Mononuclear cell (primary cell): ENCODE measurements around a stretch of chr18.

DNA sequence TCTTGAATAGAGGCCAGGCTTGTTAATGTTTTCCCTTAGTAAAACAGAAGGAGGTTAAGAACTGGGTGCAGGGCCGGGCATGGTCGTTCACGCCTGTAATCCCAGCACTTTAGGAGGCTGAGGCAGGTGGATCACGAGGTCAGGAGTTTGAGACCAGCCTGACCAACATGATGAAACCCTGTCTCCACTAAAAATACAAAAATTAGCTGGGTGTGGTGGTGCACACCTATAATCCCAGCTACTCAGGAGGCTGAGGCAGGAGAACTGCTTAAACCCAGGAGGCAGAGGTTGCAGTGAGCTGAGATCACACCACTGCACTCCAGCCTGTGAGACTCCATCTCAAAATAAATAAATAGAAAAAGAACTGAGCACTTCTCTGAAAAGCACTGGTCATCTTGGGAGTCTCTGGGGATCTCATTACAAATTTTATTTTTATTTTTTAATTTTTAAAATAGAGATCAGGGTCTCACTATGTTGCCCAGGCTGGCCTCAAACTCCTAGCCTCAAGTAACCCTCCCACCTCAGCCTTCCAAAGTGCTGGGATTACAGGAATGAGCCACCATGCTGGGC lies 435 bp upstream of the SERPINB11 start:
- RRBS, result no CpG with 5 or more reads among the region's 4 CpGs

DNA sequence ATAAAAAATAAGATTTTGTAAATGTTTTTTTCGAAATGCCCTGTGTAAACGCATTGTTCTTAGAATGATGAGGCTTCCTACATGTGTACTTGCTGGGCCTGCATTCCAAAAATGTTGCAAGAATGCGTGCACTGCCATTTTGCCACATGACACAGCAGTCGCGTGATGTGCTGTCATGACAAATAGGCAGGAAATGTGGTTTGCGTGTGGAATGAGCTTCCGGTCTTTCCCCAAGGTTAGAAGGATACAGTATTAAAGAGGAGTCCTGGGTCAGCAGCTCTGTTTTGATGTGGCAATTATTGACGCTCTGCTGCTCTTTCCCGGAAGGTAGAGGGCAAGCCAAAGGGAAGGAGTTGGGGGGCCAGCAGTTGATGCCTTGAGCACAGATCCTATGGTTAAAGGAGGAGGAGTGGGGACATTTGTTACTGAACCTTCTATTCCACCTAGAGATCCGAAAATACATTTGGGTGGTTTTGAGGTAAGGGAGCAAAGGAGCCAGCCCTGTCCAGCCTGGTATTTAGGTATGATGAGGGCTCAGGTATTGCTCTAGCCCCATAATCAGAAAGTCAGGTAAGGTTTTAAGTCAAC lies 18.0 kb upstream of the SERPINB2 start:
- RRBS, result 34% methylated on average over 3 of the region's 10 CpGs

- RRBS, result no CpG with 5 or more reads among the region's 5 CpGs
Observed at GRCh38 chr18:64272219-64272755, 302.4 kb downstream of the SERPINB8 start.

DNA sequence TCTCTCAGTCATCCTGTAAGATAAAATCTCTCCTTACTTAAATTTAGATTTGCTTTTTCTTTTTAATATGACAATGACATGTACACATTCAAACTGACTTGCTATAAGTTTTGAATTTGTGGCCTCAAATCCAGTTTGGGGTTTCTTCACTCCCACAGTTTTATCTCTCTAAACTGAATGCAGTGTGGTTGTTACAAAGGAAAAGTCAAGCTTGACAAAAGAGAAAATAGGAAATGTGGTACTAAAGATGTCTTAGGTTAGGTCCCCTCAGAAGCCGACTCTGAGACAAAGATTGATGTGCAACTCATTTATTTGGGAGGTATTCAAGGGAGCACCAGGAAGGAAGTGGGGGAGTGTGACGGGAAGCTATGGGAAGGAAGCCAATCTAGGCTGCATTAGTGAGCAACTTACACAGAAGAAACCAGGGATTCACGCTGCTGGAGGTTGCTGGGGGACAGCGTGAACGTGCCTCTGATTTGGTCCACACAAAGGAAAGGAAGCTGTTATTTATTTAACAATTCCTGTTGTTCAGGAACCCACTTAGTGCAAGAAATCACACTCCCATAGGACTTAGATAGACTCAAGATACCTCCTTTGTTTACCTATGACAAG lies 306.8 kb downstream of the SERPINB8 start:
- RRBS, result no CpG with 5 or more reads among the region's 5 CpGs

- RRBS, result no CpG with 5 or more reads among the region's 7 CpGs
Observed at GRCh38 chr18:66005042-66005535, 254.3 kb downstream of the CDH7 start.

- RRBS, result no CpG with 5 or more reads among the region's 2 CpGs
Observed at GRCh38 chr18:66599351-66599836, 4.5 kb downstream of the CDH19 start.

DNA sequence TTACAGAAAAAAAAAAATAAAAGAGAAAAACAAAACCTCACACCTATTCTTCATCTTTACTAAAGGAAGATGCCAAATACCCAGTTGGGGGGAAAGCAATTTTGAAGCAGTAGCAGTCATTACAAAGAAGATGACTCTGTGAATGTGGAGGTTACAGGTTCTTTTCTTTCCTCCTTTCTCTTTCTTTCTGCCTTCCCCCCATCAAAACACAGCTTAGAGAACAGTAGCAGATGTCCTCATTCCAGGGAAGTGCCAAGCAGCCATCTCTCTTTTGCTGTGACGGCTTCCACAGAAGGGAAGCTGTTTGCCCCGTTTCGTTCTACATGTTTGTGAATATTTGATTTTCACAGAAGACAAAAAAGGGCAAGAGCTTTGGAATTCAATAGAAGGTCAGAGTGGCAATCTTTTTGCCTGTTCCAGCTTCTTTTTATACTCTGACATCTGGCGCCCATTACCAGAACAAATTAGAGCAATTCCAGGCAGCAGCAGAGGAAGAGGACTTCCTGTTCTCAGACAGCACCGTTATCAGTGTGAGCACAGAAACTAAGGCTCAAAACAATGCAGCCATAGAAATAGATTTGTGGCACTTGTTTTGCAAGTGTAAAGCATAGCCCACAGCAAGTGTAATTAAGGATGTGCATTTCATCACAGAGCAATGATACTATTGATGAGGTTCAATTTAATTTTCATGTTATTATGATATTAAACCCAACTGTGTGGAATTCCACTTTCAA lies 79.0 kb upstream of the CDH19 start:
- RRBS, result no CpG with 5 or more reads among the region's 5 CpGs

GRCh38 chr18:69401228-69401409 lies 431 bp downstream of the DOK6 start:
- RRBS, result under 1% methylated on average over 5 of the region's 15 CpGs

DNA sequence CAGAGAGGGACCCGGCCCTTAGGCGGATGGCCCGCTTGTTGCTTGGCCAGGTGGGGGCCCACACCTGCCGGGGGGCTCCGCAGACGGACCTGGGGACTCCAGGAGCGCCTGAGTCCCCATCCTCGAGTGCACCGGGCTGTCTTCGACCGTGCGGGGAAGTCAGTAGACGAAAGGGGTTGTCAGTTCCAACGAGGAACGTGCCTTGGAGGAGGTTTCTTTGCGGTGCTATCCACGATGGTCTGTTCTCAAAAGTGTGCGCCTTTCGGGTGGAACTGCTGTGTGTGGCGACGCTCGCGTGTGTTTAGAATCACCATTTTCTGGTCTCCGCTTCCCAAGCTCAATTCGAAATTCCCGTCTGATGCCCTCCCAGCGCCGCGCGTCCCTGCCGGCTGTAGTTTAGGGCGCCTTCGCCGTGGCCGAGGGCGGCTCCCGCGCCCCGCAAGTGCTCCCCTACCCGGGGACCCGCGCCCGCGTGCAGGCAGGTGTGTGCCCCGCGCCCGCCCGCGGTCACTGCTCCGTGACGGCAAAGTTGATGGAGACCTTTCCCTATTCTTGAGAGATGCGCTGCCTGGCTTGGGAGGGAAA lies 814 bp downstream of the DOK6 start:
- RRBS, result 5% methylated on average over 19 of the region's 52 CpGs

- RRBS, result no CpG with 5 or more reads among the region's 9 CpGs
Observed at GRCh38 chr18:70419864-70420539, 131.2 kb downstream of the SOCS6 start.

- RRBS, result no CpG with 5 or more reads among the region's 10 CpGs
Observed at GRCh38 chr18:70469631-70470396, 181.0 kb downstream of the SOCS6 start.

DNA sequence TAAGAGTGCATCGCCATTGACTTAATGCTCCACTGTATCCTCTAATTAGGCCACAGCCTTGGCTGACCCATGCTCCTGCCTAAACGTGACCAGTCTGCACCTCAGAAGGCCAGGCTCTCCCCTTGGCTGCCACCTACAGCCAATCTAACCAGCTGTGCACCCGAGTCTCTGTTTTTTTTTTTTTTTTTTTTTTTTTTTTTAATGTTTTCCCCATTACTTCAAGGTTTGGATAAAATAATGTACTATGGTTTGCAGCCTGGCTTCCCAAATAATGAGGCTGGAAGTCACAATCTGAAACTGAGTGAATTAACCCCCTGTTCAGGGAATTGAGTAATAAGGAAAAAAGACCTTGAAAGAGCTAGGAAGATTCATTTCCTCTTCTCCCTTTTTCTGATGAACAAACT lies 361.3 kb downstream of the SOCS6 start:
- RRBS, result no CpG with 5 or more reads among the region's 3 CpGs

GRCh38 chr18:70672187-70672440 lies 383.3 kb downstream of the SOCS6 start:
- RRBS, result no CpG with 5 or more reads among the region's 4 CpGs

DNA sequence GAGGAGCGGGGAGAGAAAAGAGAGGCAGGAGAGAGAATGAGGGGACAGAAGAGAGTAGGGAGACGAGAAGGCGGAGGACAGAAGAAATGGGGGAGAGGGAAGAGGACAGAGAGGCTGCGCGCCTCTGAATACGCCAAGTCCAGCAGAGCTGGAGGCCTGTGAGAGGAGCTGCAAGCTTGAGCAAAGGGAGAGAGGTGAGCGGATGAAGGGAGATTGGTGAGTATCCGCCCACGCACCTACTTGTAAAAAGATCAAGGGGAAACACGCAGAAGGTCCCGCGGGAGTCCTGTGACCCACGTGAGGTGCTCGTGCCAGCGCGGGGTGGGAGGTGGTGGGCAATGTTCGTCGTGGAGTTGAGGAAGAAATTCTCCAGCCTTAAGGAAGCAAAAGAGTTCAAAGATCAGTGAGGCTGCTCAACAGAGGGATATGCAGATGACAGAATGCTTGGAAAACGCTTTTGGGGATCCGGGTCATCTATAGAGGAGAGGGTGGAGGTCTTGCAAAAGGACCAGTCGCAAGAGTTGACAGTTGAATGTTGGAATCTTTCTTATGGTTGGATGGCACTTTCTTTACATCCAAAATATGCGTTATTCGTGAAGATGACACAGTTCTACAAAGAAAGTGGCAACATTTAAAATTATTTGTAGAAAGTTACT lies 2.1 kb upstream of the NETO1 start:
- RRBS, result no CpG with 5 or more reads among the region's 23 CpGs

DNA sequence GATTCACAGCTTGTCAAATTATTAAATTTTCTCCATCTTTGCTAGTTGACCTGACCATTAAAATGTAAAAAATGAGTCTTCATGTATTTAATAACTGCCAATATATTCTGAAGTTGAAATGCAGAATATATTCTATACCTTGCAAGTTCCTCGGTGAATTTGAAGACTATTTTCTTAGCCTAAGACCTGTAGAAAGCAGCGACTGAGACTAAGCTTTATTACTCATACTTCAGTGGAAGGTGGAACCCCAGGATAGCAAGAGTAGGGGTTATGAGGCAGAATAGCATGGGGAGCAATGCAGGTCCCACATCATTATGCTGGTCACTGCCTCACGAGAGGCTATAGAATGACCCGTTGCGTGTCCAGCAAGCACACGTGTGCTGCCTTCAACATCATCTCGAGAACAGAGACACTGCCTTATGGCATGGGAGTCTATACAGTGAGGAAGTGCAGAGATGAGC lies 135.6 kb upstream of the NETO1 start:
- RRBS, result no CpG with 5 or more reads among the region's 7 CpGs

DNA sequence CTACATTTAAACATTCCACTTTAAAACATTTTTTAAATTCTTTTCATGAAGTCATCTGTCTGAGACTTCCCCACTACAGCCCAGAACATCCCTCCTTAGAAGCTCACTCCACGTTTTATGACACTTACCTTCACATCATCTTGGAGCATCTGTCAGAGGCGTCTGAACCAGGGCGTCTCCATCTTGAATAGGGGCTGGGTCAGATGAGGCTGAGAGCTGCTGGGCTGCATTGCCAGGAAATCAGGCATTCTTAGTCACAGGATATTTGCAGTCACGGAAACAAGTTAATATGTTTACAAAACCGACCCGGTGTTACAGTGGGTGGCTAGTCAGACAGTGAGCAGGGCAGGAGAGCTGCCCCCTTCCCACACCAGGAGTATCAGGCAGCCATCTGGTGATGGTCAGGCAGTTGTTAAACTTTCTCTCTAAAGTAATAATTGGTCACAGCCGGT lies 456.5 kb downstream of the FBXO15 start:
- RRBS, result no CpG with 5 or more reads among the region's 7 CpGs

- RRBS, result no CpG with 5 or more reads among the region's 6 CpGs
Observed at GRCh38 chr18:74196365-74196747, 48.0 kb downstream of the TIMM21 start.

DNA sequence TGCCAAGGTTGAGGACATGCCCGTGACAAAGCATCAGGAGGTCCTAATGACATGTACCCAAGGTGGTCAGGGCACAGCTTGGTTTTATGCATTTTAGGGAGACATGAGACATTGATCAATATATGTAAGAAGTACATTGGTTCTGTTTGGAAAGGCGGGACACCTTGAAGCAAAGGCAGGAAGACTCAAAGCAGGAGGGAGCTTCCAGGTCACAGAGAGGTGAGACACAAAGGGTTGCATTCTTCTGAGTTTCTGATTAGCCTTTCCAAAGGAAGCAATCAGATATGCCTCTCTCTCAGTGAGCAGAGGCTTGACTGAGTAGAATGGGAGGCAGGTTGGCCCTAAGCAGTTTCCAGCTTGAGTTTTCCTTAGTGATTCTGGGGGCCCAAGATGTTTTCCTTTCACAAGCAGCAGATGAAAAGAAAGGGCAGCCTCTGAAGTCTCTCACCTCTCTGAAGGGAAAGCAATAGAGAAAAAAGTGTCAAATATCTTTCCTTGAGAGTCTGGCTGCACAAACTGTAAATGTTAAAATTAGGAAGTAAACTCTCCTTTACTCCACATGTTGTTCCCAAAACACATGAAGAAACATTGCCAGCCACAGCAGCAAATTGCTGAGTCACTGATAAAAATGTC lies 40.4 kb downstream of the CYB5A start:
- RRBS, result no CpG with 5 or more reads among the region's 2 CpGs

DNA sequence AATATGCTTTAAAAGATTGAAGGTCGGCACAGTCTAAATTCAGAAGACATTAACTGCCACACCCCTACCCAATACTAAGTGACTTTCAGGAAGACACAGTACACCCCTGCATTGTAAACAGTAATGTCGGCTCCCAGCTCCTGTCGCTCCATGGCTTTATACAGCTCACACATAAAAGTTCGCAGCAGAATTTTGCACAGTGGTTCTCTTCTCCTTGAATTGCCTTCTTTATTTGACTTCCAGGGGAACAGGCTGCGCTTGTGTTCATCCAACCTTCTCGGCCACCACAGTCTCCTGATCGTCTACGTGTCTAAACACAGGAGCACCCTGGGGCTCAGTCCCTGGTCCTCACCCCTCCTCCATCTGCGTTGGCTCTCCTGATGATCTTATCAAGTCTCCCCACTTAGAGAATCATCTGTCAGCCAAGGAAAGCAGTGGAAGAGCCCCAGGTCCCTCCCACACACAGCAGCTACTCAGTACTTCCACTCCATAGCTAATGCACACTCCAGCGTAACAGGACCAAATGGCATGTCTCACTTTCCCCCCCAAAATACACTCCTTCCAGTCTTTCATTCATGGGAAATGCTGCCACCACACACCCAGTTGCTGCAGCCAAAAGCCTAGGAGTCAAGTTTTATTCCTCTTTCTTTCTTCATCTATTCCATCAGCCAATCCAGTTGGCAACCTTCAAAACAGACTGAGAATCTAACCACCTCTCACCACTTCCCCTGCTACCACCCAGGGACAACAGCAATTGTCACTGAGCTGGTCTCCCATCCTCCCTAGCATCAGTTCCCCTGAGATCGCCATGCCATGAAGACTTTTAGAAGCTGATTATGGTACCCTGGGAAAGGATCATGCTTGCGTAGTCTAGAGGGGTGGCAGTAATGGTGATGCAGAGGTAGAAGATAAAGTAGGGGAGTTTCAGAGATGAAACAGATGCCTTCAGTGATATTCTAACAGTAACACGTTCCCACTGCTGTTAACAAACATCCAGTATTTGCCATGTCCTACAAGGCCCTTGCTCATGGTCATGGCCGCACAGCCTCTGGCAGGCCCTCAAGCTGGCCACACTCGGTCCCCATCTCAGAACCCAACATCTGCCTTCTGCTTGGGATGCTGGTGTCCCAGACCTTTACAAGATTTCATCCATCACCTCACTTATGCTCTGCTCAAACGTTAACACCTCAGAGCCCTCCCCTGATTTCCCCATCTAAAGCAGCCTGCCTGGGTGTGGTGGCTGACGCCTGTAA lies 22.3 kb downstream of the CYB5A start:
- RRBS, result no CpG with 5 or more reads among the region's 17 CpGs